Colon Carcinoma Metastatic in the Brain (tissue), 2 donors: Measurements from ENCODE around the genes CHCT1, INTS2 and MRC2.

GRCh38 chr17:60291714-60293183 lies 99.7 kb downstream of the USP32 start:
- PRO-cap, 2 experiments, result no peak in any of the 2 experiments

DNA sequence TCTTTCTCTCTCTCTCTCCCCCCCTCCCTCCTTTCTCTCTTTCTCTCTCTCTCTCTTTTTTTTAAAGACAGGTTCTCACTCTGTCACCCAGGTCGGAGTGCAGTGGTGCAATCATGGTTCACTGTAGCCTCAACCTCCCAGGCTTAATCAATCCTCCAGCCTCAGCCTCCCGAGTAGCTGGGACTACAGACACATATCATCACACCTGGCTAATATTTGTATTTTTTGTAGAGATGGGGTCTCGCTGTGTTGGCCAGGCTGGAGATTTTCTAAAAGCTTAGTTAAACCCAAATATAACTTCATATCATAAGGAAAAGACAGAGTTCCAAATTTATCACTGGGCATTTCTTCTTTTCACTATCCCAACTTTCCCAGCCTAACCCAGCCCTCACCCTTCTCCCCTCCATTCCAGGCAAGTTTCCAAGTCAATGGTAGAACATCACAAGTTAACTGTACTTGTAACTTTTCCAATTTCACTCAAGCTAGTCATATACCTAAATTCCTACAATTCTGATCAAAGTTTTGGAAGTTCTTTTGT lies 61.4 kb downstream of the USP32 start:
- PRO-cap, 2 experiments, result no peak in any of the 2 experiments

DNA sequence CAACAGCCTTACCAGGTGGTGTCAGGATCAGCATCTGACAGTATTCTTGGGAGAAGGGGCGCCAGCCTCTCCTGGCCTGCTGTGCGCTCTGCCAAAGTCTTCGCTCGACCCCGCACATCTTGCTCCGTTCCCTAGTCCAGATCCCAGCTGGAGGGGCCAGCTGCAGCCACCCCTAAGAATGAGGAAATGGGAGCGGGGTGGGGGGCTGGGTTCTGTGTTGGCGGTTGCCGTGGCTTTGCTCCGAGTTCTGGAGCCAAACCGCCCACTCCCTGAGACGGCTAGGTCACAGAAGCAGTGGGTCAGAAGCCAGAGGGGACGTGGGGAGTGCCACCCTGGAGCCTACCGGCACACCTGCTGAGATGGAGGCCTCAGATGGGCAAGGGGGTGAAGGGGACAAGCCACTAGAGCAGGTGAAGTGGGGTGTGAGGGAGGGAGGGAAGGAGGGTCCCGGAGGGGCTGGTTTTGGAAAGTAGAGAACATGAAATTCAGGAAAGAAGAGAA lies at the start of gene CHCT1:
CHCT1 (plus strand) TSS at position 256 of the 501 bp plus-strand sequence.
- PRO-cap, 2 experiments, result no peak in any of the 2 experiments

DNA sequence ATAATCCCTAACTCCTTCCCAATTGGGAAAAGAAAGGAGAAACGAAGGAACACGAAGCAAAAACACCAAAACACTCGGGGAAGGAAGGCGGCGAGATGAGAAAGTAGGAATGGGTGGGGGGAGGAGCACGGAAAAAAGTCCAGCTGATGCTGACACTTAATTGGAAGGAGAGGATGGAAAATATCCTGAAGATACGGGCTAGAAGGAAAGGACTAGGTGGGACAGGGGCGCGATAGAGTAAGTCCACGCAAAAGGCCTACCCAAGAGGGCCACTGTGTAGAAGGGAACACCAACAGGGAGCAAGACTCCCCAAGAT lies 811 bp downstream of the APPBP2 start:
- PRO-cap, 2 experiments, result no peak in any of the 2 experiments

- PRO-cap, 2 experiments, result peak in 2 of 2 experiments; most common minus-strand start chr17:60601260 (in 2)
These were observed 1.2 kb downstream of the PPM1D start for GRCh38 chr17:60601146-60601626.

- PRO-cap, 2 experiments, result no peak in any of the 2 experiments
These were observed 327.7 kb downstream of the BCAS3 start for GRCh38 chr17:61005422-61005718.

- PRO-cap, 2 experiments, result no peak in any of the 2 experiments
These were observed 330.0 kb upstream of the TBX2 start for GRCh38 chr17:61069684-61070007.

DNA sequence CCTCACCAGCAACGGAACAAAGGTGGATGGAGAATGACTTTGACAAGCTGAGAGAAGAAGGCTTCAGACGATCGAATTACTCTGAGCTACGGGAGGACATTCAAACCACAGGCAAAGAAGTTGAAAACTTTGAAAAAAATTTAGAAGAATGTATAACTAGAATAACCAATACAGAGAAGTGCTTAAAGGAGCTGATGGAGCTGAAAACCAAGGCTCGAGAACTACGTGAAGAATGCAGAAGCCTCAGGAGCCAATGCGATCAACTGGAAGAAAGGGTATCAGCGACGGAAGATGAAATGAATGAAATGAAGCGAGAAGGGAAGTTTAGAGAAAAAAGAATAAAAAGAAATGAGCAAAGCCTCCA lies 288.5 kb upstream of the TBX2 start:
- PRO-cap, 2 experiments, result no peak in any of the 2 experiments

DNA sequence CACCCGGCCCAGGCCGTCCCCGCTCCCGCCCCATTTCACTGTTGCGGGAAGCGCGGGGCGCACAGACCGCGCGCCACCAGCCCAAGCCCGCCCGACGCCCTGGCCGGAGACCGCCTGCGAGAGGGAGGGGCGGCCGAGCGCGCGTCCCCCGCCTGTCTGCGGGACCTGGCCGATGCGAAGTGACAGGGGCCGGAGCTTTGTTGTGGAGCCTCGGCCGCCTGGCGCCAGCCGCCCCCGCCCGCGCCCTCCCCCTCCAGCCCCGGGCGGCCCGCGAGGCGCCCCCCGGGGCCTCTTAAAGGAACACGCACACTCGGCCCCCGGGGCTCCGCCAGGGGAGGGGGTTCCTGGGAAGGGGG lies 2.6 kb upstream of the TBX2 start:
- PRO-cap, 2 experiments, result no peak in any of the 2 experiments

DNA sequence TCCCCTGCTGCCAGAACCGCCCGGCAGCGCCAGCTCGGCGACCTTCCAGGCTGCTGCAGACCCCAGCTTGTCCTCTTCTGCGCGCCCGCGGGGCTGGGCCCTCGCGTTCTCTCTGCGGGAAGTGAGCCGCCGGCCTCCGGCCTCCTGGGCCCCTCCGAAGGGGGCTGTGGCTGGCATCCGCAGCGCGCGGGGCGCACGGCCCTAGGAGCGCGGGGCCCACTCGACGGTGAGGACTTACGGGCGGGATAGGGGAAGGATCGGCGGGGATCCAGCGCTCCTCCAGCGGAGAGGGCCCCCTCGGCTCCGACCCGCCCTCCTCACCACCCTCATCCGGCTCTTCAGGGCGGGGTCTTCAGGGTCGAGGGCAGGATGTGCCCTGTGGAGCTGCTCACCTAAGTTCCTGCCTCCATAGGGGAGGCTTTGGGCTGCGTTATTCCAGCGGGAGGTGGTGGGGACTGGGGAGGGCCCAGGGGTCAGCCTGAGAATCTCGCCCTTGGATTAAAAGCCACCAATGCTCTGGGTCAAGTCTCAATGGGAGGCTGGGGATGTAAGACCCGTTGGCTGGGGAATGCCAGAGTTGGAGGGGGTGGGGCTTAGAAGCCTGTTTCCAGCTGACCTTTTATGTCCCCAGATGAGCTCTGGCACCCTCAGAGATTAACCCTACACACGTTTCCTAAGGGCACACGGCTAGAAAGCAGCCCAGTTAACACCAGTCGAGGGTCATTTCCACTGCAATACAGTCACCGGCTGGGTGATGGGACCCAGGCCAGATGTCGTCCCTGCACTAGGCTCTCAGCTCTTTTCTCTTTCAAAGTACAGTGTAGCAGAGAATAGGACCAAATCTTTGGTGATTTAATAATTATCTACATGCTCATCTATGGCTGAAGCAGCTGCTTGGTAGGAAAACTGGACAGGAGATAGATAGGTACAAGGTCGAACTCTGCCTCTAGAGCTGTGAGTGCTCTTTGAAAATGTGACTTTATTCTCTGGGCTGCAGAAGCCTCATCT lies 13.4 kb downstream of the TBX2 start:
- PRO-cap, 2 experiments, result no peak in any of the 2 experiments

- PRO-cap, 2 experiments, result no peak in any of the 2 experiments
These were observed 17.2 kb downstream of the TBX2 start for GRCh38 chr17:61416680-61417431.

- PRO-cap, 2 experiments, result no peak in any of the 2 experiments
These were observed 2.8 kb downstream of the TBX4 start for GRCh38 chr17:61455024-61455458.

- PRO-cap, 2 experiments, result no peak in any of the 2 experiments
These were observed 5.8 kb downstream of the TBX4 start for GRCh38 chr17:61457965-61458503.

- PRO-cap, 2 experiments, result peak in 1 of 2 experiments; most common plus-strand start chr17:61462844 (in 1); most common minus-strand start chr17:61462709 (in 1)
These were observed 10.3 kb downstream of the TBX4 start for GRCh38 chr17:61462405-61463012.

GRCh38 chr17:61927134-61928268 lies at the start of gene INTS2:
INTS2 (minus strand) TSS chr17:61927982.
- PRO-cap, 2 experiments, result peak in 2 of 2 experiments; most common plus-strand start chr17:61927490 (in 2); most common minus-strand start chr17:61927550 (in 2)

GRCh38 chr17:62064300-62064725 lies 765 bp downstream of the MED13 start:
- PRO-cap, 2 experiments, result no peak in any of the 2 experiments

DNA sequence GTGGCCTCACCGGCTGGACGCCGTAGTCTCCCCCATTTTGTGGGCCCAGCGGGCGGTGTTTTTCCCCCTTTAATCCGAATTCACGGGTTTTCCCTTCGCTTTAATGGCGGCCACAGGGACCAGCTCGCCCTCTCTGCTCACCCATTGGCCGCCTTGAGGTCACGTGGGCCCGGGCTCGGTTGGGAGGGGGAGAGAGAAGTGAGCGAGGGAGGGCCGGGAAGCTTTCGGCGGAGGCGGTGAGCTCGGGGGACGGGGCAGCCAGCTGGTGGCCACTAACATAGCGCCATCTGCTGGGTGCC lies 706 bp upstream of the MED13 start:
- PRO-cap, 2 experiments, result peak in 2 of 2 experiments; most common plus-strand start position 227 of the sequence (in 1); most common minus-strand start position 76 of the sequence (in 1)

DNA sequence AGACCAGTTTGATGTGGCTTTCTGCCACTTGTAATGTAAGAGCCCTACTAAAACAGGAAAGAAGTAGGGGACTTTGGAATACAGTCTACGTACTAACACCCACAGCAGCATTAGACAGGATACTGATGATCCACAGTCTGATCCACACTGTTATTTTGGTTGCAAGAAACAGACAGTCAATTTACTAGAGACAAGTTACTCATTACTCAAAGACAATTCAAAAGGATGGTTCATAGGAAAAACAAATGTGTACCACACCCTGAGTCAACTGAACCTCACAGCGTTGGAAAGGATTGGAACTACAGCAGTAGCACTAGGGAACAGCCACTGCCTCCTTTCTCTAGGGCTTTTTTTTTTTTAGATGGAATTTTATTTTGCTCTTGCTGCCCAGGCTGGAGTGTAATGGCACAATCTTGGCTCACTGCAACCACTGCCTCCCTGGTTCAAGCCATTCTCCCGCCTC lies 46.0 kb upstream of the MED13 start:
- PRO-cap, 2 experiments, result no peak in any of the 2 experiments

- PRO-cap, 2 experiments, result peak in 2 of 2 experiments; most common plus-strand start chr17:62479878 (in 2); most common minus-strand start chr17:62479690 (in 2)
These were observed 1.0 kb downstream of the TLK2 start for GRCh38 chr17:62479655-62480089.

- PRO-cap, 2 experiments, result no peak in any of the 2 experiments
These were observed at the start of gene MRC2 for GRCh38 chr17:62627613-62627971. MRC2 (plus strand) TSS chr17:62627670.